Measurements from ENCODE around the genes WDR33 and SMPD4.

- PRO-cap, 2 experiments = no peak in any of the 2 experiments
These were observed 14.3 kb downstream of the LIMS2 start for GRCh38 chr2:127660726-127661780.

DNA sequence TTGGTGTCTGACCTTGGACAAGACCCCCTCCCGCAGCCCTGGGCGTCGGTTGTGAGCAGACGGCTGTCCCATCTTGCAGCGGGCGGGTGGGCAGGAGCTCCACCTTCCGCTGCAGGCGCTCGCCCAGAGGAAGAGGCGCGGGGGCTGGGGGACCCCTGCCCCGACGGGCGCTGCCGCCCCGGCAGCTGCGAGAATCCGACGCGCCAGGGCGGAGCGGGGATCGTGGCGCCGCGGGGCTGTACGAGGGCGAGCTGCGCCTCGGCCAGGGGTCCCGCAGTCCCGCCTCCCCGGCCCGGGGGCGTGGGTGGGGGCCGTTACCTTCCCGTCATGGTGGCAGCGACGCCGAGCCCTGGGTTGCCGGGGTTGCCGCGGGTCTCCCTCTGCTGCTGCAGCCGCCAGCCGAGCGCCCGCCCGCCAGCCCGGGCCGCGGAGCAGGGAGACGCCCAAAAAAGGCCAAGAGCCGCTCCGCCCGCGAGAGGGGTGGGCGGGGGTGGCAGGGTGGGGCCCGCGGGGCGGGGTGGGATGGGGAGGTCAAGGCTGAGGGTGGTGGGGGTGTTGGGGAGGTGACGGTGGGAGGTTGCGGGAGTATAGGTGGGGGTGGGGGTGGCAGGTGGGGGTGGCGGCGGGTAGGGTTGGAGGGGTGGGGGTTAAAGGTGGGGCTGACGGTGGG, 499 bp downstream of the LIMS2 start:
- PRO-cap, 2 experiments = no peak in any of the 2 experiments

GRCh38 chr2:127700498-127701017, 739 bp upstream of the SFT2D3 start:
- PRO-cap, 2 experiments = peak in 2 of 2 experiments; most common plus-strand start chr2:127700808 (in 2); most common minus-strand start chr2:127700639 (in 1)

DNA sequence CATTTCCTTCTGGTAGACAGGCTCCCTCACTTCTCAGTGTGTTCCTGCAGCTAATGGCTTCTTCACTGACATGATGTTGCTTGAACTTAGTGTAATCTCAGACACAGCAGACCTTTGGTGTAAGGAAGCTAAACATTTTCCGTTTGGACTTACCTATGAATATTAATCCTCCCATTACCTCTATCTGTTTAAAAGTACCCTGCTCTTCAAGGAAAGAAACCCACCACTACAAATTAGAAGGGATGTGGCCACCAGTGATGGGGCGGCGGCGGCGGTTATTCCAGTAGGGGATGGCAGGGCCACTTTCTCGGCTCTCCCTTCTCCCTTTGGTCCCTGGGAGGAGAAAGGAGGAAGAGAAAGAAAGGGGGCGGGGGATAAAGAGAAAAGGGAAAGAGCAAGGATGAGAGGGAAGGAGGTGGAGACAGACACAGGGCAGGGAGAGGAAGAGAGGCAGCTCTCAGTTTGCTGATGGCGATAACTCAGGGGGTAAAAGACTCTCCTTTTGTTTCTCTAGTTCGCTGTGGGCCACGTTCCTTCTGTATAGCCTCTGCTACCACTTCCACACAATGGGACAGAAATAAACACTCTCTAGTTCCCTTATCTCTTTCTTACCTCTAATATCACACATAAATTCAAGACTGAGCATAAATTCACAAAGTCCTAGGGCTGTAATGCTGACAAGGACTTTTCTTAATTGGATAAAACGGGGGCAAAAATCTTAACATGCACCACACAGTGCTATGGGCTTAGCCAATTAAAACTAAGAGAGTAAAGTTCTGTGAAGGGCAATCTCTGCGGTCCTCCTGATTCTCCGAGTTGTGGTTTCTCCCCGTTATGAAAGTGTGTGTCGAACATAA, 14.5 kb downstream of the SFT2D3 start:
- PRO-cap, 2 experiments = no peak in any of the 2 experiments

GRCh38 chr2:127733606-127734117, 32.4 kb downstream of the SFT2D3 start:
- PRO-cap, 2 experiments = no peak in any of the 2 experiments

DNA sequence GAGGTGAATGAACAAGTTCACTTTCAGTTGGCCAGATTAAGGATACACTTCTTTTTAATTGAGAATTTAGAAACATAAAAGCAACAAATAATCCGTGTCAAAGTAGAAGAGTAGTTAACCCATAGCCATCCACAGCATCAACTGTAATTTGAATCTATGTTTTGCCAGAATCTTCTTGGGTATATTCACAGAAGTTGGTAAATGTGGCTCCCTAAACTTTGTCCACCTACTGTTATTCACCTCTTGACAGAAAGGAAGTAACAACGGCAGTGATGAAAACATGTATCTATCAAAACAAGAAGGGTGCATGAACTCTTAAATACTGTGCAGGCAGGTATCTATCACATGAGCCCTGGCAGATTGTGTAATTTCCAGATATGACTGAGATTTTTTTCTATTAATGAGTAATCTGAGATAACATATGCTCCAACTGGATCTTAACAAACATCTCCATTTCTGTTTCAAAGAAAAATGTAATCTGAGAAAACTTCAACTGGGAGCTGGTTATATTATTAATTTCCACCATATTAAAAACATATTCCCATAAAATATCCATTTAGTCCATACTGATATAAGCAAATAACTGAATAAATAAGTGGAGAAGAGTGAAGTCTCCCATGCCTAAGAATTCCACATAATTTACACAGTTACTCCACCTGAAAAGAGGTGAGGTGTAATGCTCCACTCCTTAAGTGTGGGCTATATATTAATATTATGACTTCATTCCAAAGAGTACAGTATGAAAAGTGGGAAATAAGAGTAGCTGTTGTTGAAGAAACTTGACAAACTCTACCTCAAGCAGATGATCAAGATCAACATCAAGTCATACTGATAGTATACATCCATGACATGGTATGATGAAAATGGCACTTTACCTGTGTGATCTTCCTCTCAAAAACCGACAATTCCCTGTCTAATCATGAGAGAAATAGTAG, 36.7 kb downstream of the SFT2D3 start:
- PRO-cap, 2 experiments = no peak in any of the 2 experiments

DNA sequence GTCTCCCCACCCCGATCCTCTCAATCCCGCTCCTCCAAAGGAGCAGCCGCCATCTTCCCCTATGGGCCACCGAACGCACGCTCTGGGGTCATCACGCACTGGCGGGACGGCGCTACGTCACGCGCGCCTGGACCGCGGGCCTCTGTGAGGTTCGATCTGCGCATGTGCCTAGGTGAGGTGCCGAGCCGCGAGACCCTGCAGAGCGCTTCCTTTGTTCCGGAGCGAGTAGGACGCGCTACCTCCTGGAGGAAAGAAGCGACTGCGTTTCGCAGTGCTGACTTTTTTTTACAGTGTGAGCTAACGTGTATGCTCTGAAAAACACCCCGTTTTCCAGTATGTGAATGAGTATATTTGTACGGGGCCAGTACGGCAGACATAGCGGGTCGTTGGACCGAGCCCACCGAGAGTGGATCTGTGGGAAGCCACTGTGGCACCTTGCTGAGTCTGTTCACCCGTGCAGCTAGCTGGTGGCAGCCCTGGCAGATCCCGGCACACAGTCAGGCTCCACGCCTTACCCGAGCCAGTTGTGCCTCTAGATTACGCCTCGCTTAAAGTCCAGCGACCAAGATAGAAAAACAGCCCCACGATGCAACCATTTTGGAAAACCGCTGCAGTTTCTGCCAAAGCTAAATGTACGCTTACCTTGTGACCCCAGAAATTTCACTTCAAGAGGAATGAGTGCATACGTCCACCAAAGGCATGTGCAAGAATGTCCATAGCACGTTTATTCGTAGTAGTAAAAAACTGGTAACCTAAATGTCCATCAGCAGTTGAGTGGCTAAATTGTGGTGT, at the start of gene WDR33:
WDR33 (minus strand) TSS at position 84 of the 792 bp plus-strand sequence.
- PRO-cap, 2 experiments = peak in 2 of 2 experiments; most common plus-strand start position 171 of the sequence (in 1); most common minus-strand start position 84 of the sequence (in 2)

- PRO-cap, 2 experiments = no peak in any of the 2 experiments
These were observed 56.0 kb upstream of the AMMECR1L start for GRCh38 chr2:127941499-127942355.

DNA sequence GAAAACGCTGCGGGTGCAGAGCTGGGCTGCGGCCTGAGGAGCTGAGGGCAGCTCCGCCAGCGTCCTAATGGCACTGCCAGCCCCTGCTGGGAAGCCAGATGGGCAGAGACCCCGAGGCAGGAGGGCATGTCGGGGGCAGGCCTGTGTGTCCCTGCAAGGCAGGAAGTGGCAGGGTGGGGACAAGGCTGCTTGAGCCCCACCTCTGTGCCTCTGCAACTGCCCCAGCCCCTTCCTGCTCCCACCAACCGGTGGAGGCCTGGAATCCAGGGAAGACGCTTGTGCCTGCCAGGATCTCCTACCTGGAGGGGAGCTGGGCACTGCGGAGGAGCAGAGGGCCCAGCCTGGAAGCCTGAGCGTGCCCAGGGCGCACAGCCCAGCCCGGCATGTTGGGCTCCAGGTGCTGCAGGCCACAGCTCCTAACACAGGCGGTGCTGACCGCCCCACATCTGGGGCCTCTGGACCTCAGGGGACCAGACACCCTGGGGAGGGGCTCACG, 36.1 kb downstream of the HS6ST1 start:
- PRO-cap, 2 experiments = no peak in any of the 2 experiments

- PRO-cap, 2 experiments = no peak in any of the 2 experiments
These were observed 4.1 kb upstream of the HS6ST1 start for GRCh38 chr2:128322793-128323124.

GRCh38 chr2:128379966-128380474, 61.4 kb upstream of the HS6ST1 start:
- PRO-cap, 2 experiments = no peak in any of the 2 experiments

- PRO-cap, 2 experiments = no peak in any of the 2 experiments
These were observed 335.7 kb upstream of the HS6ST1 start for GRCh38 chr2:128654268-128654863.

GRCh38 chr2:129857215-129857800, 122.2 kb upstream of the RAB6C start:
- PRO-cap, 2 experiments = no peak in any of the 2 experiments

GRCh38 chr2:129929728-129930072, 49.8 kb upstream of the RAB6C start:
- PRO-cap, 2 experiments = no peak in any of the 2 experiments

DNA sequence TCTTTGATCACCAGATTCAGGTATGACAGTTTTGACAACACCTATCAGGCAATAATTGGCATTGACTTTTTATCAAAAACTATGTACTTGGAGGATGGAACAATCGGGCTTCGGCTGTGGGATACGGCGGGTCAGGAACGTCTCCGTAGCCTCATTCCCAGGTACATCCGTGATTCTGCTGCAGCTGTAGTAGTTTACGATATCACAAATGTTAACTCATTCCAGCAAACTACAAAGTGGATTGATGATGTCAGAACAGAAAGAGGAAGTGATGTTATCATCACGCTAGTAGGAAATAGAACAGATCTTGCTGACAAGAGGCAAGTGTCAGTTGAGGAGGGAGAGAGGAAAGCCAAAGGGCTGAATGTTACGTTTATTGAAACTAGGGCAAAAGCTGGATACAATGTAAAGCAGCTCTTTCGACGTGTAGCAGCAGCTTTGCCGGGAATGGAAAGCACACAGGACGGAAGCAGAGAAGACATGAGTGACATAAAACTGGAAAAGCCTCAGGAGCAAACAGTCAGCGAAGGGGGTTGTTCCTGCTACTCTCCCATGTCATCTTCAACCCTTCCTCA, 818 bp downstream of the RAB6C start:
- PRO-cap, 2 experiments = no peak in any of the 2 experiments

DNA sequence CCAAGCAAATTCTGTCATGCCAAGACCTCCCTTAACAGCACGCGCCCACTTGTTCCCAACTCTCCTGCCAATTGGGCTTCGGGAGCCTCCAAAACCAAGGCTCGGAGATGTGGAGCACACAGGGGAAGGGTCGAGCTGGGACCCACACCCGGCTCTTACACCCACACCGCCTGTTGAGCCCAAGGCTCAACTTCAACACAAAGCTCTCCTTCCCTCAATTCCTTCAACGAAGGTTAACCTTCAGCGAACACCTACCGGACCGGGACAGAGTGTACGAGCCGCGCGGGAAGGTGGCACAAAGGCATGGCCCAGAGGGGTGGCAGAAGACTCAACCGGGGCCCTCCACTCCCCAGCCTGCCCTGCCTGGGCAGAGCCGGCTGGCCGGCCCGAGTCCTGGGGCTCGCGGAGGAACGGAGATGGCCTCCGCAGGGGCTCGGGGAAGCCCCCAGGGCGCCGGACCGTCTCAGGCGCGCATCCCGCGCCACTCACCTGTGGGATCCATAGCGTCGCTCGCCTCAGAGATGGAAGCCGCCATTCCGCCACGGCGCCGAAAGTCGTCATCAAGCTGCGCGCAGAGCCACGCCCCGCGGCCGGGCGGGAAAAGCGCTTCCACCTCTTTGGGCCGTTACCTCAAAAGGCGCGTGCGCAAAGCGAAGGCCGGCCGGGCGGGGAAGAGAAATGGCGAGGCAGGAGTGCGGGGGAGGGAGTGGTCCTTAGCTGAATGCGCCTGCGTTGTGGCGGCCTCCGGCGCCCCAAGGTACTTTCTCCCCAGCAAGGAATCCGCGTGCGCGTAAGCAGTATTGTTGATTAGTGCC, at the start of gene SMPD4:
SMPD4 (minus strand) TSS at position 562 of the 815 bp plus-strand sequence.
- PRO-cap, 2 experiments = peak in 2 of 2 experiments; most common plus-strand start position 660 of the sequence (in 2); most common minus-strand start position 559 of the sequence (in 2)

- PRO-cap, 2 experiments = peak in 2 of 2 experiments; most common plus-strand start chr2:130253008 (in 1); most common minus-strand start chr2:130253406 (in 1)
These were observed 54.8 kb upstream of the TUBA3E start for GRCh38 chr2:130252708-130253705.

DNA sequence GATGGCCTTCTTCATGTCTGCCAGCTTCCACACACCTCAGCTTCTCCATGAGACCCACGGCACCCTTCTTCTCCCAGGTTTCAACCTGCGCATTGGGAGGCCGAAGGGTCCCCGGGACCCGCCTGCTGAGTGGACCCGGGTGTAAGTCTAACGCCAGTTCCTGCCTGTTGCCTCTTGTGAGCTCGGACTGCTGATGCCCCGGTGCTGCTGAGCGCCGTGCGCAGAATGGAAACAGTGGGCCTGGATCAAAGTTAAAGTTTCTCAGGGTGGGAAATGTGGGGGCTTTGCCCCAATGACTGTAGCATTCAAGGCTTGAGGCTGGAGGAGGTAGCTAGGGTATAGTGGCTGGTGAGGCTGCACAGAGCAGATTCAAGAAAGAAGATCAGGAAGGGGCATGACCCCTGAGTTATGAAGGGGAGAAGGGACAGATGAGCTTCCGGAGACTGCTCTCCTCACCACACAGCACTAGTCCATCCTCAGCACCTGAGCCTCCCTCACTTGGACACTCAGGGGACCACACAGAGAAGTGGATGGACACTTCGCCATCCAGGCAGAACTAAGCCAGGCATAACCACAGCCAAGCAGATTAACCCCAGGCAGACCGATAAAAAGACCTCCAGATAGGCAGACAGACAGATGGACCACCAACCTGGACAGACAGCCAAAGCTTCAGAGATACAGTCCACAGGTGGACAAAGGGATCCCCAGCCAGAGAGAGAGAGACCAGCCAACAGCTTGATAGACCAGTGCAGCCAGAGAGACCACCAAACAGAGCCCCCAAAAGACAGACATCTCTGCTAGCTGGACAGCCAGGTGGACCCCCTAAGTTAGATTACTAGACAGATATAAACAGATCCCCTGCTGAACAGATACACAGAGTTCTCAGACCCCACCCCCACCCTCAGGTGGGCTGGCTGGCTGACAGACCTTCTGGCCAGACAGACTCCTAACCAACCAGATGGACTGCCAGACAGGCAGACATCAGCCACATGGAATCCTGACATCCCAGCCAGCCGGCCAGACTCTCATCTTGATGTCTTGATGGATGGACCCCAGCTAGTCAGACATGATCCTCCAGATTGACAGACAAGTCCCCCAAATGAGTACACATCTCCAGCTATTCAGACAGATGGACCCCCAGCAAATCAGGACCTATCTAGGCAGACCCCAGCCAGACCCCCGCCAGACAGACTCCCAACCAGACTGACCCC, 17.6 kb downstream of the PTPN18 start:
- PRO-cap, 2 experiments = no peak in any of the 2 experiments

GRCh38 chr2:130390392-130390868, 34.6 kb downstream of the PTPN18 start:
- PRO-cap, 2 experiments = no peak in any of the 2 experiments

GRCh38 chr2:130693489-130694030, 35.3 kb upstream of the GPR148 start:
- PRO-cap, 2 experiments = no peak in any of the 2 experiments

Measured in Colon Carcinoma Metastatic in the Brain (tissue), 2 donors.